Calu3 (cell line): ENCODE measurements around a stretch of chr16.

GRCh38 chr16:88900565-88901062 is 34.2 kb upstream of the PABPN1L start:
- PRO-cap, result no peak

GRCh38 chr16:88922505-88923170 is 54.4 kb downstream of the CBFA2T3 start:
- PRO-cap, result no peak

- PRO-cap, result no peak
Measured at GRCh38 chr16:88978785-88979518, 1.9 kb upstream of the CBFA2T3 start.

- PRO-cap, result no peak
Measured at GRCh38 chr16:89100867-89101559, 7.4 kb downstream of the ACSF3 start.

- PRO-cap, result no peak
Measured at GRCh38 chr16:89122514-89123101, 29.0 kb downstream of the ACSF3 start.

GRCh38 chr16:89192964-89193735 is 7.2 kb downstream of the SLC22A31 start:
- PRO-cap, result no peak

- PRO-cap, result no peak
Measured at GRCh38 chr16:89266999-89267457, 49.5 kb downstream of the ZNF778 start.

DNA sequence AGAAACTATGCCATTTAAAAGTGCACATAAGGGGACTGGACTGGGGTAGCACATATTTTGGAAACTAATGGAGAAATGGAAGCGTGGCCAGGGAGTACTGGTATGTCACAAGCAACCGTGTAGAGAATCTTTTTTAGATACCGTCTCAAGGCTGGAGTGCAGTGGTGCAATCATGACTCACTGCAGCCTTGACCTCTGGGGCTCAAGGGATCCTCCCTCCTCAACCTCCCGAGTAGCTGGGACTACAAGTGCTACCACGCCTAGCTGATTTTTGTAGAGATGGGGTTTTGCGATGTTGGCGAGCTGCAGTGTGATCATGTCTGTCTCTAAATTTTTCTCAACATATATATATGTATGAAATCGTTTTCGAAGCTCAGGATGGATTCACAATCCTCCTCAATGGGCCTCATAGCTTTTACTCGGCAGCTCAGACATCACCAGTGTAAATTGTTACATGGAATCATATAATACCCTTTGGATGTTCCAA is 51.6 kb downstream of the ZNF778 start:
- PRO-cap, result no peak

- PRO-cap, result no peak
Measured at GRCh38 chr16:89281715-89282269, 64.3 kb downstream of the ZNF778 start.

- PRO-cap, result no peak
Measured at GRCh38 chr16:89318765-89319352, 101.4 kb downstream of the ZNF778 start.

DNA sequence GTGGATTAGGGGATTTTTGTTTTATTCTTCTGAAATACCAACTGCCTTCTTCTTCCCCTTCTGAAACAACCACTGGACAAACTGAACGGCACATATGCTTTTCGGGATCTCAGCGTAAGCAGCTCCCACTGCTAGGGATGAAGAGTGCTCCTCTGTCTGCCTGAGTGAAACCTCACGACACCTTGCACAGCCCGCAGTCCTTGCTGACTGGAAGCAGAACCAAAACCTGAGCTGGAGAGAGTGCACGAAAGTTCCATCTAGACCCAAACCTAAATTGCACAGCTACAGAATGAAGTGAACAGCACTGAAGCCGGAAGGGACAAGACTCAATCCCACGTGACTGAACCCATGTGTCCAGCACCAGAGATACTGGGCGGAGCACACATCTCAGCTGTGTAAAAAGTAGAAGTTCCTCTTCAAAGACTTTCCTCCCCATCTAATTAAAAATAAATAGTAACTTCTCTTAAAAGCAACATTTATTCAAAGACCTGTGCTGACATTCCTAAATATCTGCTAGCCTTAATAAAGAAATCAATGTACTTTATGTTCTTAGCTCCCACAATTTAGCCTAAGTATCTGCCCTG is 128.1 kb downstream of the ANKRD11 start:
- PRO-cap, result no peak

DNA sequence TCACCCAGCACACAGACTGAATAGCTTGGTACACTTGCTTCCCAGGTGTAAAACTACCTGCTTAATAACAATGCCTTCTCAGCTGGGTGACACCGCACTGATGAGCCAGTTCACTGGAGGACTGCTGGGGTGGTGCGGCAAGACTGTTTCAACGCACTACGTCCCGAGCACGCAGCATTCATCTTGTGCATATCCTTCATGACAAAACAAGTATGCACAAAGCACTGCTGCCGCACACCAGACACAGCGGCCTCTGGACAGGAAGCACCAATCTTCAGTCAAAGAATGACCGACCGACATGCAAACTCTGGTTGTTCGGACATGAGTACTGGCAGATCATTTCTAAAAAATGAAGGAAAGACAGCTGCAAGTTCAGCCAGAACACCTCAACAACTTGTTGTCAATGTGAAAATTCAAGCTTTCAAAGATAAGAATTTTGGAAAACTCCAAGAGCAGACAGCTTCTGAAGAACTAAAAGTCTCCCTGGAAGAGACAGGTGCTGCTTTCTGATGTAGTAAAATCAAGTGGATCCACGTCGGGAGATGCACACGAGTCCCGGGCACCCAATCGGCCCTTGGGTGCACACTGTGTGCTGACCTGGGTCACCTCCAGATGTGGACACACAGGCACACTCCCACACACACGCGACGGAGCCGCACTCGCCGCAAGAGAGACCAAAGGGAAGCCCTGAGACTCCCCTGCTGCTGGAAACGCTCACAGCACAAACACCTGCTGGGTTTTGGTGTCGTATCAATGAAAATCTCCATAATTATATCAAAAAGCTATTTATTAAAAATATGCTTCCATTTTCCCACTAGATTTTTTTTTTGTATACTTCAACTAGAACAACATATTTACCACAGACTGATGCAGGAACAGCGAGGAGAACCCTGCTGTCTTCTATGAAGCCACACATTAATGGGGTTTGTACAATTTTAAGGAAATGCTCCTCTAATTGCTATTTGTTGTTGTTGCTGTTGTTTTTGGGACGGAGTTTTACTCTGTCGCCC is 94.3 kb downstream of the ANKRD11 start:
- PRO-cap, result no peak

DNA sequence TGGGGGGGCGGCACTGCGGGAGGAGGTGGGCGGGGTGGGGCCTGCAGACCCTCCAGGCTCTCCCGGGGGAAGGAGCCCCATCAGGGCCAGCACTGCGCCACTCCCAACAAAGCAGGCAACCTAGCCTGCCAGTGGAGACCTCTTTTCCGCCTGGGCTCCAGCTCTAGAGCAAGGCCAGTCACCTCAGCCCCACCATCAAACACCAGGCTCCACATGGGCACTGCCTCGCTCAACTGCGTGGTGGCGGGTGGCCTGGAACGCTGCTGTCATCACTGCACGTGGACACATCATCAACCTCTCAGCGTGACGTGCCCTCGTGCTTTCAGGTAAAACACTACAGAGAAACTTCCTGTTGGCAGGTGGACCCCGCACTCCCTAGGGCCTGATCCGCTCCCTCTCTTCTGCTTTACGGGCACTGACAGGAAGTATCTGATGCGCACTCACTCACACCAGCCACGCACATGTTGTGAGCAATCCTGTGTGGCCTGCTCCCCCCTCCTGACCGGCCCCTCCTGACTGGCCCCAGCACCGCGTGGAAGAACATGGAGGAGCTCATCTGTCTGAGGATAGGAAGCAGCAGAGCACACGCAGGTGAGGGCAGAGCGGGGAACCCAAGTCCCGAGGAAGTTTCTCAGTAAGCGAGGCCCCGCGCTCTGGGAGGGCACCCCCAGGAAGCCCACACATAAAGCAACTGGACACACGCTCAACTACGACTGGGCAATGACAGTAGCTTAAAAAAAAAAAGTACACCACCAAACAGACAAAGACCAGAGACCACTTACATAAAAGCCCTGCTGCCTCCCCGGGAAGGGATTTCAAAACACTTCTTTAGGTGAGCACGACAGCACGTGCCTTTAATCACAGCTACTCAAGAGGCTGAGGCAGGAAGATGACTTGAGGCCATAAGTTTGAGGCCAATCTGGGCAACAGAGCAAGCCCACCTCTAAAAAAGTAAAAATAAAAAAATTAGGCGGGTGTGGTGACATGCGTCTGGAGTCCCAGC is 87.2 kb downstream of the ANKRD11 start:
- PRO-cap, result no peak

DNA sequence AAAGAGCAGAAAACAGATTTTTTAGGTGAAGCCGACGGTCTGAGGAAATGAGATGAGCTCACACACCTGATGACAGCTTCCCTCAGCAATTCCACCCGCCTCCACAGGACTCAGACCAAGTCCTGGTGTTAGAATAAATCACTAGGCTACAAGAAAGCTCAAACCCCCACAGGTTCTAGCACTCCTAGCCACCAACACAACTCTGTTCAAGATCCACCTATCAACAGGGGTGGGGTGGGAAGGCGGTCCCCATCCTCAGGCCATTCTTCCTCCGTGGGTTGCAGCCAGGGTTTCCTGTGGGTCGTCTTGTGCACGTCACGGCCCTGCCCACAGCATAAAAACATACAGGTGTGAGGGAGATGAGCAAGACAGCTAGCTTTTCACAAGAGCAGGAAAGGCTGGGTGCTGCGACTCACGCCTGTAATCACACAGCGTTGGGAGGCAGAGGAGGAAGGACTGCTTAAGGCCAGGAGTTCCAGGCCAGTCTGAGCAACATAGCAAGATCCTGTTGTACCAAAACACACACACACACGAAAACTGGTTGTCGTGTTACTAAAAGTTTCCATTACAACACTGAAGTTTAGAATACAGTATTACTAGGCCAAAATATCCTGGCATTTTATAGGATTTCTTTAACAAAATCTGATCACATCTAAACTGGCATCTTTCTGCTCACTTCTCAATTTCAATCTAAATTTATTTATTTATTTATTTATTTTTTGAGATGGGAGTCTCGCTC is 81.1 kb downstream of the ANKRD11 start:
- PRO-cap, result no peak

- PRO-cap, result no peak
Measured at GRCh38 chr16:89519707-89520411, 11.7 kb downstream of the SPG7 start.

DNA sequence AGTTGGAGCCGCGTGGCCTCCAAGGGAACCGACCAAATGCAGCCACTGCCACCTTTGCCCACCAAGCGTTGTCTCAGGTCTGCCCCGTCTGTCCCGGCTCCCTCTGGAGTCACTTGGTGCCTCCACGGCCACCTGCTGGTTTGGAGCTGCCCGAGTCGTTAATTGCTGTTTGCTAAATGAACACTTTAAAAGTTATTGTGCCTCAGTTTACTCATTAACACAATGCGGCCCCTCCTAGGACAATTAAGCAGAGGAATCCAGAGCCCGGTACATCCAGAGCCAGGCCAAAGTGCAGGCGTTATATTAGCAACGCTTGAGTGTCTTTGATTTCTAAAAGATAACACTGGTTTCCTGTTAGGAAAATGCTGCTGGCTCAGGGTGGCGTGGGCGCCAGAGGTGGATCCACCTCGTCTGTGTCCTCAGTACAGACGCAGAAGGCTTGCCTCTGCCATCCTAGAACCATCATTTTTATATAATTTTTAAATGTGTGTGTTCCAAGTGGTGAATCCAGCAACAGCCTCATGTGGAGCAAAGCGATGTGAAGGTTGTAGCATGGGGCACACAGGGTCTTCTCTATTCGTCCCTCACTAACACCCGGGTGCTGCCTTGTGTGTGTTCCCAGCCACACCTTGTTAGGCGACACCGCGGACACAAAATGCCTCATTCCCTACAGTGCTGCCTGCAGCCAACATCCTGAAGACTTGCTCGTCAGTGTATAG is 5.0 kb upstream of the DPEP1 start:
- PRO-cap, result no peak

DNA sequence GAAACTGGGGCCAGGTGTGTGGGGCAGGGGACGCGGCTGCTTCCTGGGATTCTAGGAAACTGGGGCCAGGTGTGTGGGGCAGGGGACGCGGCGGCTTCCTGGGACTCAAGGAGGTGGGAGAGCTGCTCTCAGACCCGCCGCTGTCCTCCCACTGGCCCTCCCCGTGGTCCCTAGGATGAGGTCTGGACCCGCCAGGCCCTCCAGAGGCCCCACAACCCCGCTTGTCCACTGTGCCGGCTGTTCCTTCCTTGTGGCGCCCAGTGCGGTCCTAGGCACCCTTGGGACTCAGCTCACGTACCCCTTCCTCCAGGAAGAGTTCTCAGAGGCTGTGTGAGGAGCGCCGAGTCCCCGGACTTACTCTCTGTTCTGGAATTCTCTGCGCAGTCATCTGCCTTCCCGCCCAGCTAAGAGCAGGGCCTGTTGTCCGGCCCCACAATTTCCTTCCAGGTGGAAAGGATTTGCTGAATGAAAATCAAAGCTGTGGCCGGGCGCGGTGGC is 638 bp downstream of the DPEP1 start:
- PRO-cap, result no peak

DNA sequence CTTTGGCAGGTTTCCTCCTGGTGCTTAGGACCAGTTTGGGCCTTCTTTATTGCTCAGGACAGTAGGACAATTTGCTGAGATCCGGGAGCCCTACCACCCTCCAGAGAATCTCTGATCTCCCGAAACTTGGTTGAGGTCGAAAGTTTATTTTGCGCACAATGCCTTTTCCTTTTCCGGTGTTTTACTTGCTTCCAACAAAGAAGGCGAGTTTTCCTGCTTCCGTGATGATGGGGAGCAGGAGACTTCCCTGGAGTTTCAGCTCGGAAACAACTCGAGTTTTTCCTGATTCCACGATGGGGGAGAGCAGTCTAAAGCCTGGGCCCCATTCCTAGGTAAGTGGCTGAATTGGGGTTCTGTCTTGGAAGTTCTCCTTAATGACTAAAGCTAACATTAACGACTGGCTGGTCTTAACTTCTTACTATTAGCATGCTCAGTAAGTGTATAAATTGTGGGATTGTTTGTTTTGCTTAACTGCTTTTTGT is 13.9 kb upstream of the CDK10 start:
- PRO-cap, result no peak

- PRO-cap, result no peak
Measured at GRCh38 chr16:89695667-89696076, 5.8 kb downstream of the SPATA2L start.

DNA sequence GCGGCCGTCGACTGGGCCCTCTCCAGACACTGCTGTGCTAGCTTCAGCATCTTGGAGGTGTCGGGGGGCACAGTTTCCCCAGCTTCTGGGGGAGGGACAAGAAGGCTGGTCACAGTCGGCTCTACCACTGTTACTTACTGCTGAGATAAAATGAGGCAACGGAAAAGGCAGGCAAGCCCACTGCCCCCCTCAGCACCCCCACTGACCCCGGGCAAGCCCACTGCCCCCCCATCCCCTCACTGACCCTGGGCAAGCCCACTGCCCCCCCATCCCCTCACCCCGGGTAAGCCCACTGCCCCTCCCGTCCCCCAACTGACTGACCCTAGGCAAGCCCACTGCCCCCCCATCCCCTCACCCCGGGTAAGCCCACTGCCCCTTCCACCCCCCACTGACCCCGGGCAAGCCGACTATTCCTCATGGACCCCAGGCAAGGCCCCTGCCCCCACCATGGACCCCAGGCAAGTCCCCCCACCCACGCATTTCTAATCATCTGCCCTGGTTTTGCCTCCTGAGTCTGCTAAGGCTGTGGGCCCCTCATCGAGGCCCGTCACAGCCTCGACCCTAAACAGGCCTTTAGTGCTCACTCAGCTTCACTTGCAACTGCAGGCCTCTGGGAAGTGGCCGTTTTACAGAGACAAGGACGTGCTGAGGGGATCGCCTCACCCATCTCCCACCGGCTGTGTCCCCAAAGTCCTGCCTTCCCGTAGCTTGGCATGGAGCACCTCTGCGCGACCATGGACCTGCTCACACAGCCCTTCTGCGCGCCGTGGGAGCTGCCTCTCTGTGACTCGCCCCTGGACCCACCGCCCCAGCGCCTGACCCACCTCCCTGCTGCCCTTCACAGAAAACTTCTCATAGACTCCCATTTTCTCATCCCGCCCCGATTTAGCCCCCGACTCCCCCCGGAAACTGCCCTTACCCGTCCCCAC is 3.7 kb downstream of the VPS9D1 start:
- PRO-cap, result no peak